Aorta (tissue), 1 donor: Measurements from ENCODE around the gene NFE2L3.

- PRO-cap: no peak
Observed at GRCh38 chr7:24663518-24663915, 90.3 kb downstream of the PALS2 start.

DNA sequence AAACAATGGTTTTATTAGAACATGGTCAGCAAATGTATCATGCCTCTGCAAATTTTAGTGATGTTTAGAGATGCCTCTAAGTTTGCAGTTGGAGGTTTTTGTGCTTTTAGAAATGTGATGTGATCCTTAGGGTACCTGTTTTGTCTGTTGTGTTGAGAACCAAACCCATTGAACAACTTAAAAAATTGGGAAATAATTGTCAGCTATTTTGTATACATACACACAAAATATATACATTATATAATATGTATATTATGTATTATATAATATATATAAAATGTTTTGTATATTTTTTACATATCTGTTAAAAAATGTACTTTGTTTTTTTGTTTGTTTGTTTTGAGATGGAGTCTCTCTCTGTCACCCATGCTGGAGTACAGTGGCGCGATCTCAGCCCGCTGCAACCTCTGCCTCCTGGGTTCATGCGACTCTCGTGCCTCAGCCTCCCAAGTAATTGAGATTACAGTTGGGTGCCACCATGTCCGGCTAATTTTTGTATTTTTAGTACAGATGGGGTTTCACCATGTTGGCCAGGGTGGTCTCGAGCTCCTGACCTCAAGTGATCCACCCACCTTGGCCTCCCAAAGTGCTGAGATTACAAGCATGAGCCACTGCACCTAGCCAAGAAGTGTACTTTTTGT lies 68.7 kb downstream of the GSDME start:
- PRO-cap: no peak

DNA sequence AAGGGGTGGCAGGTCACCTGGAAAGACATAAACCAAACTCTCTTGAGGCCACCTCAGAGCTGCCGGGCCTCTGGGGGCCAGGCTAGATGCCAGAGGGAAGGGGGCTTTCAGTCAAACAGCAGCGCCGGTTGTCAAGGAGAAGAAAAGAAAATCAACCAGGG lies 38.0 kb downstream of the GSDME start:
- PRO-cap: no peak

DNA sequence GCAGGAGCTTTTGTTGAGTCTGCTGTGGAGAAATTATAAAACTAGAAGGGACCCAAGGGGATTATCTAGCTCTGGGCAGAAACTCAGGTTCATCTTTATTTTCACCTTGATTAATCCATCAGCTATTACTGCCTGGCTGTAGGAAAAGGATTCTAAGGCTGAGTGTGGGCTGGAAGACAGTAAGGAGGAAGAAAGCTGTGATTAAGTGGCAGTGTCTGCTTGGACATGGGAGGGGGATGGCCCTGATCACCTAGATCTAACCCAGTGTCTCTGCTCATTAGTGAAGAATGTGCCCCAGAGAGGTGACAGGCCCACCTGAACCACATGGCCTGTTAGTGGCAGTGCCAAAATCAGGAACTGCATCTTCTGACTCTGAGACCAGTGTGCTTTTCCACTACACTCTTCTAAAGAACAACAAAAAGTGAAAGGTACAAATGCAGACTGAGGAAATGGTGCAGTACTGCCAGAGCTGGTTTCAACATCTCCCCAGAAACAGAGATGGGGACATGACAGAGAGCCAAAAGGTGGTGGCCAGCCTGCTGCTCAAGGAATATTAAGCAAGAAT lies 30.3 kb downstream of the GSDME start:
- PRO-cap: no peak

- PRO-cap: no peak
Observed at GRCh38 chr7:24781162-24781525, 23.9 kb upstream of the GSDME start.

- PRO-cap: no peak
Observed at GRCh38 chr7:24924295-24925089, 55.5 kb downstream of the OSBPL3 start.

GRCh38 chr7:24978708-24979781 lies 933 bp downstream of the OSBPL3 start:
- PRO-cap: bidirectional peak, plus-strand start at chr7:24979541, minus-strand start at chr7:24979480

DNA sequence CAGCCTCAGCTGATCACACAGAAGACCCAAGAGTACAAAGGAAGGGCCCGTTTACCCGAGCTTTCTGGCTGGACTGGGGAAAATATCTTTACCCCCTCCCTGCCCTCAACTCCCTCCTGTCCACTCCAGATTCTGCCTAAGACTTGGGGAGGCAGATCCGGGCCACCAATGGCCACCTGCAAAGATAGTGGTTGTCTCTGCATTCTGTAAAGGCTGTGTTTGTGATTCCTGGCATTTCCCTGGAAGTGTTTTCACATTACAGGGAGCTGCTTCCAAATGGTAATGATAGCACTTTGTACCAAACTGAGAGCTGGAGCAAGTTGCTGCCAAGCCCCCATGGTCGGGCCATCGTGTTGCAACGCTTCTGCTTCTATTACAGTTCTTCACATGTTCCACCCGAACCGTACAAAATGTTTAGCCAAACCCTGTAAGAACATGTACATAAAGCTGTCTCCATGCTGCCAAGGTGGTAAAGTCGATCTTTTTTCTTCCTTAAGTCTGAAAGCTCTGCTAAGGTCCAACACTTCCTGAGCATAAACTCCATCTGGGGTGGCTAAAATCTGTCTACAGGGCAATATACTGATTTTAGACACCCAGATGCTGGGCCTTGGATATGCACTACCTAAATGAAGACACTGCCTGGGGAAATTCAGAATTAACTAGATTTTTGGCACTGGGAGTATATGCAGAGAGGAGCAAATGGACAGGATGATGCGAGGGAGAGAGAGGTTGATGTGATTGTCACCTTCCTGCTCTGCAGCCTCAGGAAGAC lies 397.6 kb upstream of the NFE2L3 start:
- PRO-cap: no peak

GRCh38 chr7:25852024-25853159 lies 299.6 kb upstream of the NFE2L3 start:
- PRO-cap: no peak

DNA sequence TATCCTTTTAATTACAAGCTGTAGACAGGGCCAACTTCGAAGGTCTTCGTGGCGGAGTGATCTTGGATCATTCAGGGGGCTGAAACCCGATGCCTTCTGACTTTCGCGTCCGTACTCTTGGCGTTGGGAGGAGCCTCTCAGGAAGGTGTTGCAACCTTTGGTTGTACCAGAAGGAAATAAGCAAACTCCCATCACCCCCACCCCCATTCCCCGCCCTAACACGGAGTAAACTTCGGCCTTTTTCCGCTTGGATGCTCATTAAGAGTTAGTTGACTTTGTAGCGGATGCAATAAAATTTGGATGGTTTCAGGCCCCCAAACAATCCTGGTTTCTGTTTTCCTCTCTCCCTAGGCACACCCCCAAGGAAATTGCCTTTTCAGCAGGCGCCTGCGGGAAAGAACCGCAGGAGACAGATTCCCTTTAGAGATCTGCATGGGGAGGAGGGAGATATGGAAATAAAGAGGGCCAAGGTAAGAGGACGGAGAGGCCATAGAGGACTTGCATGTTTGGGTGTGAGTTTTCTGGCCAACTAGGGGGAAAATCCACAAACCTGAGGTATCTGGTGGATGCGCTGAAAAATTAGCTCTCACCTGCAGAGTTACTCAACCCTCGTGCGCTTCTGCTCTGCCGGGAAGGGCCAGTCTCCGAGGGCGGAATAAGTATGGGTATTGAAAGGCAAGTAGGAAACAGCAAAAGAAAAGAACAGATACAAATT lies 294.4 kb upstream of the NFE2L3 start:
- PRO-cap: no peak

DNA sequence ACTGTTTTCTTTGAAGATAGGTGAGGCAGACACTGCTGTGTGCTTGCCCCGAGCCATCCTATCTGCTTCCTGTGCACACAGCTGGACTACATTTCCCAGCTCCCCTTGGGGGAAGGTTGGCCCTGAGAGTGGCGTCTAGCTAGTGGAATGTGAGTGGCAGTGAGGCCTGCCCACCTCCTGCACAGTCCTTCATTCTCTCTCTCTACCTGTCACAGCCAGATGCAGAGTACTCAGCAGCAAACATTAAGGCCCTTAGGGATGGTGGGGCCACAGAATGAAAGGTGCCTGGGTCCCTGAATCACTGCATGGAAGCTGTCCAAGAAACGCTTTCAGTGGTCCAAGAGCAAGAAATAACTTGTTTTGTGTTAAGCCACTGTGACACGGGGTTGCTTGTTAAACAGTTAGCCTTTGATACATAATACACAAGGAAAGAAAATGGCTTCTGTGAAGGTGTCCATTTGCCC lies 257.7 kb upstream of the NFE2L3 start:
- PRO-cap: no peak

DNA sequence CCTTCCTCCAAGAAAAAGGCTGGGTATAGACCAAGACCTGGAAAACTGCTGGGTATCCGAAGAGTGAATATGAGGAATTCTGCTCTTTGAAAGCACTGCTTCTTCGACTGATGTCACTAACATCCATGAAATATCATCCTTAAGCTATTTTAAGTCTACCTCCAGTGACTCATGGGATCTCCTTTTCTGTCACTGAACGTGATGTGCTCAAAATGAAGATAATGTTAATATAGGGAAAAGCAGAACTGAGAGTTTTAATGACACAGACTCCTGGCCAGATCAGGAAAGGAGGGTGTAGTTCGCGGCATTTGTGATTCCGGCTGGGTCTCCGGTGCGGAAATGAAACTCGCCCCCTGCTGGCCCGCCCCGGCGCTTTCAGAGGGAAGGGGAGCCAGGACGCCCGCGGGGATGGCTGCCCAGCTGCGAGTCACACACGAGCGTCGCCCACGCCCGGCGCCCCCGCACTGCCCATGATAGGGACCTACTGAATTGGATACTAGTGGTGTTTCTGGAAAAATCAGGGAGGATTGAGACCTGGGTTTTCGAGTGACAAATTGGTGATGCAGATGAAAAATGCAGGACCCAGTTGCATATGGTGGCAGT lies 256.7 kb upstream of the NFE2L3 start:
- PRO-cap: no peak

- PRO-cap: no peak
Observed at GRCh38 chr7:25949466-25950171, 202.4 kb upstream of the NFE2L3 start.

DNA sequence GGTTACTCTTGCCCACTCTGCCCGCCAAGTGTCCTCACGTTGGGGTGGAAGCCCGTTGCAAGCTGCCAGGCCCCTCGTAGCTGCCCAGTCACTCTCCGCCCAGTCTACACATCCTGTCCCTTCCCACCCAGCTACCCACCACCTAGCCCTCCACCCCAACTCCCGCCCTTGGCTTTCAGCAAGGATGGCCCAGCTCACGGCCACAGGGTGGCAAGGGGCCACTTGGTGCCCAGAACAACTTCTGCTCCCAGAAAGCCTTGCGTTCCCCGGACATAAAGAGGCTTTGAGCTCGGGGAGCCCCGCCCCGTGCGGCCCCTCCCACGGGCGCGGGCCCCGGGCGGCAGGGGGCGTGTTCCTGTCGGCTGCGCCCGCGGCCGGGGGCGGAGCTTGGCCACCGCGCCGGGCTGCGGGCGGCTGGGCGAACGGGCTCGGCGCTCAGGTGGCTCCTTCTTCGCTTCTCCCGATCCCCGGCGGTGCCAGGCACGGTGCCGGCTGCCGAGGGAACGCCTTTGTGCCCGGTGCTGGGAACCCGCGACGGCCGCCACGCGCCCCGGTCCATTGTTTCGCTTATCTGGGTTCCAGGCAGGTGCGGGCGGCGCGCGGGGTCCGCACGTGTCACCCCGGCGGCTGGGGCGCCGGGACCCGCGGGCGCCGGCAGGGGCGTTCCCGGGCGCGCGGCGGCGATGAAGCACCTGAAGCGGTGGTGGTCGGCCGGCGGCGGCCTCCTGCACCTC lies at the start of gene NFE2L3:
NFE2L3 (plus strand) TSS at position 383 of the 734 bp plus-strand sequence.
- PRO-cap: unidirectional peak, plus-strand start at position 394 of the sequence

- PRO-cap: no peak
Observed at GRCh38 chr7:26191809-26192321, 8.7 kb downstream of the HNRNPA2B1 start.

- PRO-cap: no peak
Observed at GRCh38 chr7:26194755-26195604, 5.6 kb downstream of the HNRNPA2B1 start.

- PRO-cap: no peak
Observed at GRCh38 chr7:26197289-26198075, 3.1 kb downstream of the HNRNPA2B1 start.

DNA sequence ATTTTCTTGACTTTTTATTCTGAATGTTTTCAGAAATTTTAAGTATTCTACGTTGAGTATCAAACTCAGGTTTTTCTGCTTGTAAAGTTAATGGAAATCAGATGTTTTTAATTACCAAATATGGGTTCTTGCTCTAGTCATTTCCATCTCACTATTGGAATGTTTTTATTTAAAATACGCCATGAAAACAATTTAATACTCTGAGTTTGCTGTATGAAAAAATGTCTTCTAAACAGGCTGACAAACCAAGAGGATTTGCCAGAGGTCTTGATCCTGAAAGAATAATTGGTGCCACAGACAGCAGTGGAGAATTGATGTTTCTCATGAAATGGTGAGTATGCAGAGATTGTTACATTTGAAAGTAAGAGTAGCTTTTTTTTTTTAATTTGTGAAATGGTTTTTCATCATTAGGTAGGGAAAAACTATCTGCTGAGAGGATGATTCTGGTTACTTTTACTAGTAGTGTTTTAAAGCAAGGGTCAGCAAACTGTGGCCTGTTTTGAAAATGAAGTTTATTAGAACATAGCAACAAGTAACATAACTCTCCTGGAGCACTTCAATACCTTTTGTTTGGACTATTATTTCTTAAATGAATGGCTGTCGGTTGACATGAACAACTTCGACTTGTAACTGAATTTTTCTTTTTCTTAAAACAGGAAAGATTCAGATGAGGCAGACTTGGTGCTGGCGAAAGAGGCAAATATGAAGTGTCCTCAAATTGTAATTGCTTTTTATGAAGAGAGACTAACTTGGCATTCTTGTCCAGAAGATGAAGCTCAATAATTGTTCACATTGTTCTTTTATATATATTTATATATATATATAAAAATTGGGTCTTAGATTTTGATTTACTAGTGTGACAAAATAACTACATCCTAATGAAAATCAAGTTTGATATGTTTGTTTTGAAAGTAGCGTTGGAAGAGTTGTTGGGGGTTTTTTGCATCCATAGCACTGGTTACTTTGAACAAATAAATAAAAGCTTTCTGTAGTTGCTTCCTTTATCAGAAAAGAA lies 10.2 kb downstream of the CBX3 start:
- PRO-cap: no peak

DNA sequence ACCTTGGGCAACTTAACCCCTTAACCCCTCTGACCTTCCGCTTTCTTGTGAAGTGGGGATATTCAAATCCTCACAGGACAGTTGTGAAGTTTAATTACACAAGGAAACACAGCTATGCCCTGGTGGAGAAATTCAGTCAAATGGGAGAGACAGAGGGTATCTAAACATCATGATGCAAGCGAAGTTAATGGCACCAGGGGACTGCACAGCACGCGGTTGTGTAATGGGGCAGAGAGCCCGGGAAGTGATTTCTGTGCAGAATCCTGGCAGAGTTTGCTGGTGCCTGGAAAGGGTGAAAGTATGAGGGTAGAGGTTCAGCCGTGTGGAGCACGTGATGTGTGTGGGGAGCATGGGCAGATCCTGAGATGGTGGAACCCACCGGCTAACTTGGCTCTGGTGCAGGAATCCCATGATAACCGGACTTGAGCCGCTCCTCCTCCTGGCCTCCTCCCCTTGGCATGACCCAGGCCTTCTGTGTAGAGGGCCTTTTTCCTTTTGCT lies 51.7 kb downstream of the SNX10 start:
- PRO-cap: no peak

GRCh38 chr7:26498210-26498569 lies 206.5 kb downstream of the SNX10 start:
- PRO-cap: no peak